Endometrial microvascular endothelial cells (primary cell): ENCODE data around the gene TSPYL6.

GRCh38 chr2:47696137-47696813 is 86.7 kb upstream of the MSH6 start:
- RAMPAGE, long total RNA, result no peak

DNA sequence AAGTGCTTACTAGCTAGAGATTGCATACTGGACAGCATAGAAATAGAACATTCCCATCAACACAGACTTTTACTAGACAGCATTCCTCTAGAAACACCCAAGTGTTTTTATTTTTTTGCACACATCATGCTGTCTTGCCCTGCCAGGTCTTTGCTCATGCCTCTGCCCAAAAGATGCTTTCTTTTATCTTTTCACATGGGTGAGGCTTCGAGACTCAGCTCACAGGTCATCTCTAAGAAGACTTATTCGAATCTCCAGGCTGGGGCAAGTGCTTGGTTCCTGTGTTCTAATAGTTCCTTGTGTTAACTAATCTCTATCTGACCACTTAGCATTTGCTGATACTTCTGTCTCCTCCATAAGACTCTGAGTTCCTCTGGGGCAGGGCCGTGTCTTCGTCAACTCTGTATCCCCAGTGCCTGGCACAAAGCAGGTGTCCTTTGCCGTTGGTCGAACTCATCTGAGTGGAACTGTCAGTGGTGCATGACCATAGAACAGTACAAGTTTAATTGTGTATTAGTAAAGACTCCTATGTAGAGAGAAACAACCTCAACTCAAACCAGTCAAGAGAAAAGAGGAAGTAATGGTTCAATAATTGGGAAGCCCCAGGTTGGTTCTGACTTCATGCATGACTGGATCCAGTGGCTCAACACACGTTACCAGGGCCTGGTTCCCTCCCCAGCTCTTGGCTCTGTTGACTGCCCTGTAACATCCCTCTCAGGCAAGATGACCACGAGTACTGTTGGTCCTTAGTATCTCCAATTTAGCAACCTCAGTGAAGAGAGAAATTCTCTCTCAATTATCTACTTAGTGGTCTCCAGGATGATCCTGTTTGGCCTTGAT is 58.8 kb upstream of the MSH6 start:
- RAMPAGE, long total RNA, result no peak

- RAMPAGE, long total RNA, result no peak
These were observed 31.2 kb downstream of the MSH6 start for GRCh38 chr2:47813892-47814819.

DNA sequence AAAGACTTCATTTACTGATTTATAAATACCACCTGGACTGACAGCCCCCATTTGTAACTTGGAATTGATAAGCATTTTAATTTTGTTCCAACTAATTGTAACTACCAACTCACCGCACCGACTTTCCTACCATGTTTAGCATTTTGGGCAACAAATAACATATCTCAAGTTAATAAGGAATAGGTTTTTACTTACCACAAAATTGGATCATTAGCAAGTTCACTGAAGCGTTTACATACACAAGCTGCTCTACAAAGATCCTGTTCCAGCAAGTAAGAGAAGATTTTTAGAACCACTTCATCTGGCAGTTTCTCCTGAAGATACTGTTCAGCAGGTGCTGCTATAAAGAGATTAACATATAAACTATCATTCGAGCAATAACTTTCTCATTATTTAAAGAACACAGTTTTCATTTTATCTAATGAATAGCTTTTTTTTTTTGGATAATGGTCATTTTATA is 55.7 kb downstream of the MSH6 start:
- RAMPAGE, long total RNA, result no peak

DNA sequence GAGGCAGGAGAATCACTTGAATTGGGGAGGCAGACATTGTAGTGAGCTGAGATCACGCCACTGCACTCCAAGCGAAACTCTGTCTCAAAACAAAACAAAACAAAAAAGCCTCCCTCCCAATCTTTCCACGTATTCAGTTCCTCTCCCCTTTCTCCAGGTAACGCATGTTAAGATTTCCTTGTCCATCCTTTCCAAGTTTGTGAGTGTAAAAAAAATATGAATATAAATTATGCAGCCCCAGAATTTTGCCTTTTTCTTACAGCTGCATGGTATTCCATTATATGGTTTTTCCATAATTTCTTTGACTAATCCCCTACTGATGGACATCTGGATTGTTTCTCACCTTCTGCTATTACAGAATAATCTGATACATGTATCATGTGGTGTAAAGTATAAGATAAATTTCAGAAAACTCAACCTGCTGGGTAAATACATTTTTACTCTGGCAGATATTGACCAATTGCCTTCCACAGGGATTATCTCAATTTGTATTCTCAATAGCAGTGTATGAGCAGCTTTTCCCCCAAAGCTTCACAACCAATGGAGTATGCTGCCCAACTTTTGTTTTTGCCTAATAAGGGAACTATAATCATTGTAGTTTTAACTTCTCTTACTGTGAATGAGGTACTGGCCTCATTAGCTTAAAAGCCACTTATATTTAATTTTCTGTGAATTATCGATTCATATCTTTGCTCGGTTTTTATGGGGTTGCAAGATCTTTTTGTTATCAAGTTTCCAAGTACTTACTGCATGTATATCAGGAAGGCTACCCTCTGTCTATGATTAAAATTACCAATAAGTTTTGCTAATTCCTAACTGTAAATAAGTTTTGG is 27.2 kb downstream of the FBXO11 start:
- RAMPAGE, long total RNA, result no peak

DNA sequence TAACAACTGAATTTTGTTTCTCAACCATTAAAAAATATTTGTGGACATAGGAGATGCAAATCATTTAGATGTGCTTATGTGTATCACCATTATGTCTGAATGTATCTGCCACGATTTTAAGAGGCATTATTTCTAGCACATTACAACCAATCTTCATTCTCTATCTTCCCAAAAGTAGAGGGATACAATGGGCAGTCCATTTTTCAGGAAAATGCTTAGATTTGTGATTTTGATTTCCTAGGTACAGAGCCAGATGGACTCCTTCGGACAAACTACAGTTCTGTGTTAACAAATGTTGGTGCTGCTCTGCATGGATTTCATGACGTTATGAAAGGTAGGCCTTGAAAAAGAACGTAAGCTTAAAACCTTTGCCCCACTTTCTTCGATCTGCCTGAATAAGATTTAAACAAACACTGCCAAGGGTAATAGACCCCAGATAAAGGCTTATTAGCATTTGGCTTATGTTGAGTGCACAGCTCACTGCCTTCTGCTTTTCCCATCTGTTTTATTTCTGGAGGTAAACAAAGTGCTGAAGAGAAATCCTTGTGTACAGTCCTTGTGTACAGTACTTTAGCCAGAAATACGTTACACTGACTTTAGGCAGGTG is 39.2 kb downstream of the PPP1R21 start:
- RAMPAGE, long total RNA, result no peak

GRCh38 chr2:49973795-49974380 is 819.6 kb upstream of the FSHR start:
- RAMPAGE, long total RNA, result no peak

GRCh38 chr2:50376779-50377086 is 655.2 kb downstream of the NRXN1 start:
- RAMPAGE, long total RNA, result no peak

DNA sequence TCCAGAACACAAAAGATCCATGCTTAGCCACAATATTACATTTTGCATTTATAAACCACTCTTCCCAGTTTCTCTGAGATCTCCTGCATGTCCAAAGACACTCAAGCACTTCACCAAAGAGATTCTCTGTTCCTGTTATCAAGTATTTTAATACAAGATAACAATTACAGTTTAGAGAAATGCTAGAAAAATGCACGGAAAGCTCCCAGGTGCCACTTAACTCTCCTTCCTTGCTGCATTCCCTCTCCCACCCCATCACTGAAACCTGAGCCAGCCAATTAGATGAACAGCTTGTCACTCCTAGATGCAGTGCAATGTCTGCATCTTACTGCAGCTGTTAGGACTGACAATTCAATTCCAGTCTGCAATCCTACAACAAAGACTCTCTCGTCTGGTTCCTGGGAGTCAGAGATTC is 311.3 kb downstream of the NRXN1 start:
- RAMPAGE, long total RNA, result no peak

- RAMPAGE, long total RNA, result no peak
These were observed 1057.4 kb upstream of the CHAC2 start for GRCh38 chr2:52710213-52710611.

DNA sequence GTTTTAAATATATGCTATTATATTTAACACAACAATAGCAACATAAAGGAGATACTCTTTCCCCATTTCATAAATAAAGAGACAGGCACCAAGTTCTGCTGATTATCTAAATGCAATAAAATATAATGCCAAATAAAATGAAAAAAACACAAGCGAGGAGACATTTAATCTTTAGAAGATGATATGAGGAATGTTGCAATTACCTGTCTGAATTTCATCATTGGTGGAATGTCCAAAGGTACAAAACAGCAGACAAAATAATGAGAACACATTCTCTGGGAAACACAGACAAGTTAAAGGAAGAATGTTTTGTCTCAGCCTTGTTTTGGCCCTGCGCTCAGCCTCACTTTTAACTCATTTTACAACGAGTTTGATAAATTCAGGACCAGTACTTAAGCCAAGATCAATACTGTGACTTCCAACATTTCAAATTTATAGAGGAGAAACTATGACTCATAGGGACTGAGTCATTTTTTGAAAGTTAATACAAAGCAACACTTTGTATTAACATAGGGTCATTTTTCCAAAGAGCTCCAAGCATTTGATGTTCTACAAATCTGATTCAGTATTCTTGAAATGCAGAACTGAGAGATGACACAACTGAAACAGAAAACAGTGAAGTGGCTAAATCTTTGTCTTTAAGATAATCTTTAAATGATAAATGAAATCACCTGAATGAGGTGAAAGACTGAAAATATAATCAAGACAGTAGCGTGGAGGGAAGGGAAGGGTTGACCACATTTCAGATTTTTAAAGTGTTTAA is 833.2 kb upstream of the CHAC2 start:
- RAMPAGE, long total RNA, result no peak

DNA sequence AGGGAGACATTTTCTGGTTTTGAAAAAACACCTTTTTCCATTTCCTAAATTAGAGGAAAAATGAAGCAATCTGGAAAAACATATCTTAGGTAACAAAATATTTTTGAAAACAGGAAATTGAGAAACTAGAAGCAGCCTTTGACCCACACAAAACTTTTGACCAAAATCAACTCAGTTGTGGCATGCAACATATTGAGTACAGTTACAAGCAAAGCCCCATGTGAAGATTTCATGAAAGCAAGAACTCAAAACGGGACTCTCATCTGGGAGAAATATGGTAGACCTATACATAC is 28.5 kb upstream of the CHAC2 start:
- RAMPAGE, long total RNA, result no peak

GRCh38 chr2:53826563-53827279 is 33.0 kb downstream of the GPR75 start:
- RAMPAGE, long total RNA, result no peak

GRCh38 chr2:53897715-53898562 is 38.2 kb upstream of the GPR75 start:
- RAMPAGE, long total RNA, result no peak

DNA sequence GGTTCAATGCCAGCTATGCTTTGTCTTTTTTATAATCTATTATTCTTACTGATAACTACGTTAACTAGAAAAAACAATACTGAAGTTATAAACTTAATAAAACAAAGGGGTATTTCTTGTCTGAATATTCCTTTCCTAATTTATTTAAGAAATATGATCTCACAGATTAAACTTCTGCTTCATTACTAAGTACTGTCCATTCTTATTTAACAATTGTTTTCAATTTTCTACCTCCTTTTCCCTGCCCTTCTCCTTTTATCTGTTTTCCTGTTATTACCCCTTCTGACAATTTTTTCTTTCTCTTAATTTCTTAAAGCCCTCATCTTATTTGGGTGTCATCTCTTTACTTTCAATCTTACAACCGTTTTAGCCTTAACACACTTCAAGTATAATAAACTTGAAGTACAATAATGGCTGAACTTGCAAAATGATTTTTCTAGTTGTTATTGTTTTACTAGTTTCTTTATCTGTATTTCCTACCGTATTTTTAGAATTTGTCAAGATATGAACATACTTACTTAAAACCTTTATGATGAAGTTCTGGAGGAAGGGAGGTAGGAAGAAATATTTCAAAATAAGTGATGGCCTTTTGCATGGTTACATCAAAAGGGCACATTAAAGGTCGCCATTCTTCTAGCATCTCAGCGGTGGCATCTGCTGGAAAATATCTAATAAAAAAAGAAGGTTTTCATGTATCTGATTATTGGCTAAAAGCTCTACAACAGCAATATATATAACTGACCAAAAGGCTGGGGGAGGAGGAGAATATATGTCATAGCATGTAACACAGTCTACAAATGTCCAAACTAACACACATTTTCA is 33.7 kb downstream of the PSME4 start:
- RAMPAGE, long total RNA, result no peak

DNA sequence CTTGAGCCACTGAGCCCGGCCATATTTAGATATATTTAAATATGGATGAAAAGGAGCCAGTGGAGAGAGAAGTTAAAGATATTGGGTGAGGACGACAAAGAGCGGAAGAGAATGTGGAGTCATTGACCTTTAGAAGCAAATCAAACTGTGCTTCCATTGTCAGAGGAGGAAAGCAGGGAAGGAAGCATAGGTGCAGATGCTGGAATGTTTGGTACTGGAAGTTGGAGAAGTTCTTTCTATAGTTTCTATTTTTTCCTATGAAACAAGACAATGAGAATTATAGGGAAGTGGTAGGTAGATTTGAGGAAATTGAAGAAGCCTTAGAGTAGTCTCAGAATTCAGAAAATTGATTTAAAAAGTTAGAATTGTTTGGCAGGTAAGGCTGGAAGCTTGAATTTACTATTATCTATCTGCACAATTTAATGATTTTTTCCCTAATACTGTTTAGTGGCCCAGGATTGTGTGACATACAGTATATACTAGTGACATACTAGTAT is 3.3 kb downstream of the ACYP2 start:
- RAMPAGE, long total RNA, result no peak

DNA sequence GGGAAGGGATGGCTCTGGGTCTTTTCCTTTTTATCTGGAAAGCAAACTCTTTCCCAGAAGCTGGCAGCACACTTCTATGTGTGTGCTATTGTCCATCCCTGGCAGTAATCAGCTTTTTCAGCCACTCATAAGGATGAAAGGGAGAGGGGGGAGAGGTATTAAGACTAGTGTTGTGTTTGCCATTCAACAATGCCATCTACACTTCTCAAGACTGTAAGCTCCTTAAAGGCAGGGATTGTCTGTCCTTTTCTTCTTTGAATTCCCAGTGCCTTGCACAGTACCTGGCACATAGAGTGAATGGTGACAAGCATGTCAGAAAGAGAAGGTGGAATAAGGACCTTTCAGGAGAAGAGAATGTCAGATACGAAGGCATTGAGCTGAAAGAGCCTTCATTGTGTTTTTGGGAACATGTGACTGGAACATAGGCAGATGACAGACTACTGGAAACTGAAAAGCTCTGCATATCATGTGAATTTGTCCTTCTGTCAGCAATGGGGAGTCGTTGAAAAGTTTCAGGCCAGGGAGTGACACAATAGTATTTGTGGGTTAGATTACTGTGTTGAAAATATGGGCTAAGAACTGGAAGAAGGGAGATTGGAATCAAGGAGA is 95.7 kb downstream of the TSPYL6 start:
- RAMPAGE, long total RNA, result no peak

DNA sequence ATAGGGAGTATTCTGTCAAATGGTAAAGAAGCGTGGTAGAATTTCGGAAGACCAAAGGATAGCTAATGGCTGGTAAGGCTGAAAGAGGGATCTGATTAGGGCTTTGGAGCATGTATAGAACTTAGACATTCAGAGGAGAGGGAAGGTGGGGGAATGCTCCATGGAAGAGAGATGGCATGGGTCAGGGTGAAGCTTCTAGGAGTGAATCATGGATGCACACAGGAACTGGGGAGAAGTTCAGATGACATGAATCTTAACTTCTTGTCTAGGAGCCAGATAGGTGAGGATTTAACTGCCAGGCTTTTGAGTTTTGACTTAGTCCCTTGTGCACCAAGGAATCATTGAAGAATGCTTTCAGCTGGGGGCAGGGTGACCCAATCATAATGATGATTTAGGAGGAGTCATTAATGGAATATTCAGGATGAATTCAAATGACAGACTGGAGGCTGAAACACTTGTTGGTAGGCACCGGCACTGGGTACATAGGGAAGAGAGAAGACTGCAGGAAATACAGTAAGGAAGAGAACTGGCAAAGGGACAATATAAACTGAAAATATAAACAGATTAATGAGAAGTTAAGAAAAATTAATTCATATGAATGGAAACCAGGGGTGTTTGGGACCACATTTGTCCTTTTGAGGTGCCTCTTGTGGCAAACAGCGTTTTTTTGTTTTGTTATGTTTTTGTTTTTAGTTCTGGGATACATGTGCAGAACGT is 91.8 kb downstream of the TSPYL6 start:
- RAMPAGE, long total RNA, result no peak

- RAMPAGE, long total RNA, result no peak
These were observed at the start of gene TSPYL6 for GRCh38 chr2:54256016-54256386. Gene TSPYL6, minus strand, starts transcription at chr2:54256229.

- RAMPAGE, long total RNA, result no peak
These were observed 17.5 kb upstream of the C2orf73 start for GRCh38 chr2:54313077-54313649.